Placental epithelial cell (primary cell): ENCODE measurements around a stretch of chr3.

GRCh38 chr3:18366254-18366988 is 58.7 kb downstream of the SATB1 start:
- CAGE, long polyA plus RNA: no peak

DNA sequence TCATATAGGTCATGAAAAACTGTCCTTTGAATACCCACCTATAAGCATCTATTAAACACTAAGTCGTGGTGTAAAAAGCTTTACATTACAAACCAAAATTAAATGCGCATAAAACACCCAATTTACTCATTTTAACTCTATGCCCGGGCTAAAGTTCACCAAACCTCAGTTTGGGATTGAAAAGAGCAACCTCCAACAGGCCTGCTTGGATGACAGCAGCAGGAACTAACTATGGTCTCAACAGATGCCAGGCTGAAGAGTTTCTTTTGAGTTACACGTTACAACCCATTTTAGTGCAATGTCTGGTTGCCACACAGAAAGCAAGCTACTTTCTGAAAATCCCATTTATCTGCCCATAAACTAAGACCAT is 2.2 kb downstream of the SATB1 start:
- CAGE, long polyA plus RNA: no peak

GRCh38 chr3:18963221-18963558 is 185.1 kb upstream of the KCNH8 start:
- CAGE, long polyA plus RNA: no peak

- CAGE, long polyA plus RNA: no peak
Measured at GRCh38 chr3:18963559-18964037, 184.7 kb upstream of the KCNH8 start.

DNA sequence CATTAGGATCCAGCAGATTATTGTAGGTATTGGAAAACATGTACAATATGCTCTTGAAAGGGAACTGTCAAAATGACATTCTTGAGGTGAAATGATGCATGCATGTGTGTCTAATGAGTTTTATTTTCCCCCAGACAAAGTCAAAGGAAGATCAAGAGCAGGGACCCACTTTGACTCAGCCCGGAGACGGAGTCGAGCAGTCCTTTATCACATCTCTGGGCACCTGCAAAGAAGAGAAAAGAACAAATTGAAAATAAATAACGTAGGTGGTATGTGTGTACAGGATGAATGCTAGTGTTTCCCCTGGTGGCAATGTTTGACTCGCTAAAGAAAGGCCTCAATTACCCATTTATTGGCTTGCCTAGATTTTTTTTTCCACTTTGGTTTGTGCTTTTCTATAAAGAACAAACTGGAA is 194.2 kb downstream of the KCNH8 start:
- CAGE, long polyA plus RNA: no peak

- CAGE, long polyA plus RNA: no peak
Measured at GRCh38 chr3:20185219-20185706, 743 bp downstream of the SGO1 start.

DNA sequence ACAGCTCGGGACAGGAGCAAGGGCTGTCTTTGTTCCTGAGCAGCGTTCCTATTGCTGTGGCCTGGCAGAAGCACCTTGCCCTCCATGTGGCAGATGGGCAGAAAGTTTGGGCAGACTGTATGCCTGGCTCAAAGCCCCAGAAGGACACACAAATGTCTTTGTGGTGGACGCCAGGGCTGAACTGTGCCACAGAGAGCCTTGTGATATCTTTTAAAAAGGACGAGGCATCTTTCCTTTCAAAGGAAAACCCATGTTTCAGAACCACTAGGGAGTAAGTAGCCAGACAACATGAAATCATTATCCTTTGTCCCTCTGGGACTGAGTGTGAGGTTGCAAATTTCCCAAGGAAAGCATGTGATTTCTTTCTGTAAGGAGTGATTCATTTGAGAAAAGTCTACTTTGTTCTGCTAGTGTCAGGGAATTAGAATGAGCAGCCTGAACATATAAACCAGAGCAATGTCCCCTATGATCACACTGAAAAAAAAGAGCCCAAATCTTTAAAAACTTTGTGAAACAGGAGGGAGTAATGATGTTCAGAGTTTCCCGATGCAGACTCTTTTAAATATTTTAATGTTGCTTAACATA is 29.2 kb upstream of the UBE2E1 start:
- CAGE, long polyA plus RNA: no peak

- CAGE, long polyA plus RNA: no peak
Measured at GRCh38 chr3:23824877-23825868, 19.4 kb downstream of the UBE2E1 start.

GRCh38 chr3:23945498-23945716 is 321 bp downstream of the NR1D2 start:
- CAGE, long polyA plus RNA: no peak

GRCh38 chr3:24100869-24101442 is 155.9 kb downstream of the NR1D2 start:
- CAGE, long polyA plus RNA: no peak

- CAGE, long polyA plus RNA: no peak
Measured at GRCh38 chr3:24478358-24479055, 16.1 kb downstream of the THRB start.

DNA sequence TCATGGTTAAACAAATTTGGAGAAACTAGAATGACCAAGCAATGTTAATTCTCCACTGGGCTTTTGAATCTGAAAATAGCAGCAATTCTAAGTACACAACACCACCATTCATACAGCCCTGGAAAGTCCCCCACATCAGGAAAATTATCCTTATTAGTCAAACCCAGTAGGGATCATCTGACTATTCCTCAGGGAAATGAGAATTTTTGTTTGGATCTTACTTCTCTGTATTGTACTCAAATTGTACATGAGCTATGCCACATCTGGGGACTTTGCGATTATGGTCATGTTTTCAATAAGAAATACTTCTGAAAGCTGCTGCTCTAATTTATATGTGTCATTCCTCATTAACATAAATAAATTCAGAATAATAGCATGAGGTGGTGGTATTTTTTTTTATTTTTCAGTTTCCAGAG is 46.0 kb downstream of the RARB start:
- CAGE, long polyA plus RNA: no peak

DNA sequence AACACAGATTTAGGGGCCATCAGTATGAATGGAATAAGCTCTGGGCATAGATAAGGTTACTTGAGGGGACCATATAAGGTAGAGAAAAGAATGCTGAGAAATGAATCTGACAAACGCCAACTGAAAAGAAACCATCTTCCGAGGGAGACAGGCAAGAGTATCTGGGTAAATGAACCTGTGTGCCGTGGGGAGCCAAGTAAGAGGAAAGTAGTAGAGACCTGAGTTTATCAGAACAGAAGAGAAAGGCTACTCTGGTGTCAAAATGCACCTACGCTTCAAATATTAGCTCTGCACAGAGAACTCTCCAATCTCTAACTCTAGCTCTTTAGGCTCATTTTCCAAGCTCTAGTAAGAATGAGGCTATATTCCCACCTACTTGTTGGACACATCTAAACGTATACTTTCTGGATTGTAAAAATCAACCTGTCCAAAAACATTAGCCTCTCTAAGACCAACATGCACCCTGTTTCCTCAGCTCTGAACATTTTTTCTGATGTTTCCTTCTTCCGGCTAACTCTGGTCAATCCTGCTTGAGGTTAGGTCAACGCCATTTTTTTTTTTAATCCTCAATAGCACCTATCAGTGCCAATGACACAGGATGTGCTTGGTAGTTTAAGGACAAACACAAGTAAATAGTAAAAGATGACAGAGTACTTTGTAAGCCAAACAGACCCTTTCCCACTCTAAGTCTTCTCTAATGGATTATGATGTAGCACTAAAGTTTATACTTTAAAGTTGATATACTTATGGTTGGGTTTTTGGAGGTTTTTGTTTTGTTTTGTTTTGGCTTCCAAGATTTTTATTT is 53.4 kb downstream of the TOP2B start:
- CAGE, long polyA plus RNA: no peak

DNA sequence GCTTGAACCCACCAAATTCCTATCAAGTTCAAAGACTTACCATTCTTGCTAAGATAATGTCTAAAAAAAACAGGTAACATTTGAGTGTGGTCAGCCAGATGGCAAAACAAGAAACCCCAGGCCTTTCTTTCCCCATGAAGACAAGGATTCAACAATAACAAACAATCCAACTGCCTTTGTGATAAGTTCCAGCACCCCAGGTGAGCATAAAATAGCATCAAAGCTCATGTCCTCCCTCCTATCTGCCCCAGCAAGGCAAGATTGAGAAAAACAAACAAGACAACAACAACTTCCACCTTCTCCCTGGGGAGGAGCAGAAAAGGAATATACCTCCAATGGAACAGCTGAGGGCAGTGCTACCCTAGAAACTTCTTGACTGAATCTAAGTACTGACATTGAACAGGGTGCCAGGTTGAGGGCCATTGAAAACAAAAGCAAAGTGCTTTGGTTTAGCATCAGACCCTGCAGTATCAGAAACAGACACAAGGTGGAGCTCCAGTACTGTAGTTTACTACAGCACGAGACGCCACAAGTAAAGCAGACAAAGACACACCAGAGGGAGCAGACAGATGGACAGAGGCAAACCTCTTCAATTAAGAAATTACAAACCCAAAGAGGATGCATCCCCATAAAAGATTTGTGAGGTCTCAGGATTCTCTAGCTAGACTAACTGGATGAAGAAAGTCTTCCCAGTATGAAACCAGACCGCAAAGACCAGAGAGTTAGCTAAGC is 16.8 kb downstream of the TOP2B start:
- CAGE, long polyA plus RNA: no peak

DNA sequence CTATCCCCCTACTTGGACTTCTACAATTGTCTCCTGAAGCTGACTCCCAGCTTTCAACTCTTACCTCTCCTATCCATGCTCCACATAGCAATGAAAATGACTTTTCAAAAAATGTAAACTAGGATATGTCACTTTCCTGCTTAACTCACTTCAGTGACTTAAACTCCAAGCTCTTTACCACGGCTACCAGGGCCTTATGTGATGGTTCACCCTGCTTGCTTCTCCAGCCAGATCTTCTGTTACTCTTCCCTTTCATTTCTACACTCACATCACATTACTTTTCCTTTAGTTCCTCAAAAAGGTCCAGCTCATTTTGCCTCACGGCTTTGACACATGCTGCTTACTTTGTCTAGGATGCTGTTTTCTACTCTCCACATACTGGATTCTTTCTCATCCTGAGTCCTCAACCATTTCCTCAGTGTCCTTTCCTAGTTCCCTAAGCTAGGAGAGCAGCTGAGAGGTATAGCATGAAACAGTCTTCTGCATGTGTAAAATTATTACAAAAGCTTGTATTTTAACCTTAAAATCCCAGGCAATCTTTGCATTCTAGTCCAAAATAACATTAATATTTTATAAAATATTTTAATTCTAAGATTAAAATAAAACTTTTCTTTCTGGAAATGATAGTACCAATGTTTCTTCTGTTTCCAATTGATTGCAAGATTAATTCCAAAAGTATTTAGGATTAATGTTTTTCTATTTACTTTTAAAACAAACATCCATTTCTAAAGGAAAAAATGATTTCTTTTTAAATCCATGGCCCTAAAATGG is 53.5 kb downstream of the NGLY1 start:
- CAGE, long polyA plus RNA: no peak

- CAGE, long polyA plus RNA: no peak
Measured at GRCh38 chr3:25911378-25911969, 121.6 kb downstream of the OXSM start.

DNA sequence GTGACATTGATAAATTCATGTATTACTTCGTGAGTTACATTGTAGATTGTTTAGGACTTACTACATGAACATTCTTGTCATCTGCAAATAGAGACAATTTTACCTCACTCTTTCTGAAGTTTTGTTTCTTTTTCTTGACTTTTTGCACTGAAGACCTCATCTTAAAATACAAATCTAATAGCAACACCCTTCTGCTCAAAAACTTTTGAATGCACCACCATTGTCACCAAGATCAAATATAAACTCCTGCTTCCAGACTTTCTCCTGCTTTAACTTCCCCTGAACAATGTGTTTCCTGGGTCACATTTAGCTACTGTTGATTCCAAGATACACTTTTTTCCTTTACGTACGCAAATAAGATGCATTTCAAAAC is 221.1 kb downstream of the OXSM start:
- CAGE, long polyA plus RNA: no peak

DNA sequence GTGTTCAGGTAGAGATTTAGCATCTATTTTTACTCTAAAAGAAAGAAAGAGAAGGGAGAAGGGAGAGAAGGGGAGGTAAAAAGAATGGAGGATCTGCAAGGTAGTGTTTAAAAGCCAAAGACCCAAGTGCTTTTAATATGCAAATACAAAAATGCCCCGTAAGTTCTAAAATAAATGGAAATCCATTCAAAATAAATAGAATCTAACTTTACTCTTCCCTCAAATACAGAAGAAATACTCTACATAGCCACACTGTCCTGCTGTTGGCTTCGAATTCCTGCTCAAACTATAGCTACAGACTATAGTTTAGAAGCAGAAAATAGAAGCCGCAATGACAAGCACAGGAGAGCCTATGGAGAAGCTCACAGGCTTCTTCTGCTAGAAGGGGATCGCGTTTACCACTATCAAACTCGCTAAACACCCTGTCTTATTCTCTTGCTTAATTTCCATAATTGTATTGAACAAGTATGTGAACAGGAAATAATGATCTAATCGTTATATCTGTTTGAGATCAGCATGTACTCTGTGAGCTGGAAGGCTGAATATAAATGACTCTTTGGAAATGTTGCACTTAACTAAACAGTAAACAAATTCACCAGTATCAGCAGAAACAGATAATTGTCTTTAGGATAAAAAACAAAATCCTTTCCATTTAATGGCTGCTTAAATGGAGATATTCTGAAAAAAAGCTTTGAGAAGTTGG is 15.2 kb downstream of the NEK10 start:
- CAGE, long polyA plus RNA: no peak

DNA sequence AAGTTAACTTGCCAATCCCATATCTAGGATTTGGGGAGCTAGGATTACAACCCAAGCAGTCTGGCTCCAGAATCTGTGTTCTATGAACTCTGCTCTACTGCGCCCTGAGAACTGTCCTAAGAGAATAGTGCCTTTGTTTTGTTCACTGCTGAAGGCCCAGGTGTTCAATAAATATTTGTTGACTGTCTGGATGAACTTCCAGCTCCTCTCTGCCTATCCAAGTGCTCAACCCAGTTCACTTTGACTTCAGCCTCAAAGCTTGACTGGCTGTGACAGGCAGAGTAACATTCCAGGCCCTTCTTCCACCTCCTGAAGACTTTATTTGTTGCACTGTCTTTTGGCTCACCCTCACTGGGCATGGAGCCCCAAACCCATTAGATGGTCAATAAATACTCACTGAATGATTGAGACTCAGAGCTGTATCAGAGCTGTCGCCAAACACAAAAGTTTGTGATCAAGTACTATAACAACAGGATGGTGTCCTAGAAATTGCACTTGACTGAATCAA is 2.9 kb downstream of the NEK10 start:
- CAGE, long polyA plus RNA: no peak

DNA sequence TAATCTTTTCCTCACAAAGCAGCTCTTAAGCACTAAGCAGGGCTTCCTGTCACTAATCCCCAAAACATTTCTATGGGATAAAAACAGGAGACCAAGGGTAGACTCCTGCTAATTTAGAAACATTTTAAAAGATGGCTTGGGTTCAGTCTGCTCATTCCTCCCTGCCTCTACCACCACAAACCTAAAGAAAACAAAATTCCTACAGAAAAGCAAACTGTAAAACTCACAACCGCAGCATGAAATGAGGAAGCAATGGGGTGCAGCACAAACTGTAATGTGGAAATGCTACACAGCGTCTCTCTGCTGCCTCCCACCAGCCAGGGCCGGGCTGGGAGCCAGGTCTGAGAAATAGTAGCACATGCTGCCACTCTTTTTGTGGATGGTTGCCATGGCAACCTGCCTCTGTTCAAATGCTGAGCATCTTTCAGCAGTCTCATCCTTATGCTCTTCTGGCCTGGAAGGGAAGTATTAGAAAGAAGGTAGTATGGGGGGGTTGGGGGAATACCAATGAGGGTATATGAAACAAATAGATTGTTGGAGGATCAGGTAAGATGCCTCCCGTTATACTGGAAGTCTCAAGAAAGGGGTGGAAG is 55.4 kb downstream of the EOMES start:
- CAGE, long polyA plus RNA: no peak